ENCODE data around the genes FGFBP2, LCORL and ADGRA3.

DNA sequence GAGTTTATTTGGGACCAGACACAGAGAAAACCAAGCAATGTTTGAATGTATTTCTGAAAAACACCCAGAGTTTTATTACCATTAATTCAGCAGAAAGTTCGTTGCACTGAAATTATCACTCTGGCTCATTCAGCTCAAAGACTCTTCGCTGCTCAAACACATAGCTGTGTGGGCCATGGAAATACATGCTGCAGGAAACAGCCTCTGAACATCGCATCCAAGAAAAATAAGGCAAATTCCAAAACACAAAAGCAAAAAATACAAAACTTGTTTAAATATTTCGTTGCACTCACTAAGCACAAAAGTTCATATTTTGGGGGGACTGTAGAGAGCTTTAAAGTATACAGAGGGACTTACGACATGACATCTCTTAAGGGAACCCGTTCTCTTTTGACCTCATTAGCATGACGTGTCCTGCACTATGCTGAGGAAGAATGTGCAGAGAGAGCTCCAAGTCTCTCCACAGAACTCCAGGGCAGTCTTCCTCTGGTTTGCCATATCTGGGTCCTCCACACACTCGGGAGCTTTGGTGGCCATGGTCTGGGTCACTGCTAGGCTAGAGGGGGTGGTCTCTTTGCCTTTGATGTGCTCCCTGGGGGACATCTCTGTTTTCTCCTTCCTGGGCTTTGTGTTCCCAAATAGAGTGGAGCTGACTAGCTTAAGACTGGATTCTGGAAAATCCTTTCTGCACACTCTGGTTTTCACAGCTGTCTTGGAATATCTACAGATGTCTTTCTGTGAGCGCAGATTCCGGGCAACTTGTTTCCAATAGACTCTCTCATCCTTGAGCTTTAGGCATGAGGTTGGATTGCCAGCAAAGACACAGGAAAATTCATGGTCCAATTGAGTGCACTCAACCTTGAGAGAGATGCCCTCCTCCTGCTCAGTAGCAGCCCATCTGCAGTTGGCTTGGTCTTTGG, 2.8 kb downstream of the FGFBP1 start:
- PRO-cap, result no peak

GRCh38 chr4:15962634-15963588, at the start of gene FGFBP2:
TSS of gene FGFBP2 (minus strand) at chr4:15963175.
- PRO-cap, result no peak

DNA sequence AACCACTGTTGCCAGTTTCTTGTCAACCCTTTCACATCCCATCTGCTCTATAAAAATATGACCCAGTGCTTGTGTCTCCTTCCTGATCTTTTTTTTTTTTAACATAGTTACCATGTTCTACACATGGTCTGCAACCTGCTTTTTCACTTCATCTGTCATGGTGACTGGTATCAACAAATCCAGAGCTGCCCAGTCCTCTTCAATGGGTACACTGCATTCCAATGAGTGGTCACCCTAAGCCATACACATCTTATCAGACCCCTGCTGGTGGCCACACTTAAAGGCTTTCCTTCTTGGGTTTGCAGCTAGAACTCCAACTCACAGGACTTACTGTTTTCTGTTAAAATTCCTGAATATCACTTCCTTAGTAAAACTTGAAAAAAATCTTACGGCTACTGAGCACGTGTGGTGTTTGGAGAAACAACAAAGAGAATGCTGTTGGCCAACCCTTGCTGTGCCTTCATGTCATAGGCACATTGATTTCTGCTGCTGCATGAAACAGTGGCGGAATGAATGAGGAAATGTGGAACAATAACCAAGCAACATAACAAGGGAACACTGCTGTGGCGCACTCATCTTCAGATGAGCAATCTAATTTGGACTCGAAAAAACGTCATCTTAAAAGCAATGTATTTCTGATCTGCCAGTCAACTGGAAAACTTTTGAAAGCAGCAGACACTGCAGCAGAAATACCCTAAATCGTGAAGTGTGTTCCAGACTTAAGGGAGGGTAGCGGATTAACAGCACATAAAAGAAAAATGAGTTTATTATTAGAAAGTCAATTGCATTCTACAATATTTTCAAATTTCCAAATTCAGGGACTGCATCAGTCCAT, 51.5 kb downstream of the PROM1 start:
- PRO-cap, result no peak

DNA sequence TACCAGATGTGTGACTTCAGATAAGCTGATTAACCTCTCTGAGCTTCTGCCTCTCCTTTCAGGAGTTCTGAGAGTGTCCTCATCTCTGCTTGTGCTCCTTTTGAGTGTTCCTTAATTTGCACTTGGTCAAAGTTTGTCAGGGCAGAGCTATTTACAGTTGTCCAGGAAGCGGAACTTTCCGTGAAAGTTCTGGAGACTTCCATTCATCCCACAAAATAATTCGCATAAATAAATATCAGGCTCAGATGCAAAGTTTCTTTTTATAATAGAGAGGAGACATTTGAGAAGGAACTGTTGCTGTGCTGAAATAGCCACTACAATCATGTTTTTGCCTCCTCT, 30.1 kb upstream of the PROM1 start:
- PRO-cap, result no peak

DNA sequence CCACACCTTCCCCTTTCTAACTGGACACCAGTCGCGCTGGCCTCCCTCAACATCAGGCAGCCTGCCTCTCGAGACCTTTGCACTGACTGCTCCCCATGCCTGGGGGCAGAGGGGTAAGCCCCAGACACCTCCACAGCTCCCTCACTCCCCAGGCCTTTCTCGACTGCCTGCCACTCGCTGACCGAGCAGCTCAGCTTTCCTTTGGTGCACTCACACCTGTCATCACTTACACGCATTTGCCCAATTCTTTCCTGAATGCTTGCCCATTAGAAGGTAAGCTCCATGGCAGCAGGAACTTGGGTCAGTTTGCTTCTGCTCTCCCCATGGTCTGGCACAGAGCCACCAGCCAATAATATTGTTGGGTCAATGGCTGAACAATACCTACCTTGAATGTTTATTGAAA, 32.2 kb upstream of the PROM1 start:
- PRO-cap, result no peak

DNA sequence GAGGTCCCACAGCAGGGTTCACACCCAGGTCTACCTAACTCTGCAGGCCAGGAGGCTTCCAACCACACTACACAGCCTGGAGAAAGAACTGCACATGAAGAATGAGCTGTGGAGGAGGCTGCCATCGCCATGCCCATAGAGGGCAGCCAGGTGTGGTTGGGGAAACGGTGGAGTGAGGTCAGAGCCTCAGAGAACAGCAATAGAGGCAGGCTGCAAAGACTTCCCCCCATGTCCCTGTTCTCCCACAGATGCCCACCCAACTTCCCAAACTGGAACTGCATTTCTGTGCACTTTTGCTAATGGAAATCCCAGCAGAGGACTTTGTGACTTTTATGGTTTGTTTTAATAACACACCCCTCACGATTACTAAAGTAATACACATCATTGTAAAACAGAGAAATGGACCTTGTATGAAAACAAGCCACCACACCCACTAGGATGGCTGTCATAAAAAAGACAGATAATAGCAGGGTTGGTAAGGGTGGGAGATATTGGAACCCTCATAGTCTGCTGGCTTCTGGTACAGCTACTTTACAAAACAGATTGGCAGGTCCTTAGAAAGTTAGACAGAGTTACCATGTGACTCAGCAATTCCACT, 59.0 kb upstream of the PROM1 start:
- PRO-cap, result unidirectional peak, minus-strand start at position 271 of the sequence

- PRO-cap, result no peak
Observed at GRCh38 chr4:16235839-16236854, 9.9 kb upstream of the TAPT1 start.

DNA sequence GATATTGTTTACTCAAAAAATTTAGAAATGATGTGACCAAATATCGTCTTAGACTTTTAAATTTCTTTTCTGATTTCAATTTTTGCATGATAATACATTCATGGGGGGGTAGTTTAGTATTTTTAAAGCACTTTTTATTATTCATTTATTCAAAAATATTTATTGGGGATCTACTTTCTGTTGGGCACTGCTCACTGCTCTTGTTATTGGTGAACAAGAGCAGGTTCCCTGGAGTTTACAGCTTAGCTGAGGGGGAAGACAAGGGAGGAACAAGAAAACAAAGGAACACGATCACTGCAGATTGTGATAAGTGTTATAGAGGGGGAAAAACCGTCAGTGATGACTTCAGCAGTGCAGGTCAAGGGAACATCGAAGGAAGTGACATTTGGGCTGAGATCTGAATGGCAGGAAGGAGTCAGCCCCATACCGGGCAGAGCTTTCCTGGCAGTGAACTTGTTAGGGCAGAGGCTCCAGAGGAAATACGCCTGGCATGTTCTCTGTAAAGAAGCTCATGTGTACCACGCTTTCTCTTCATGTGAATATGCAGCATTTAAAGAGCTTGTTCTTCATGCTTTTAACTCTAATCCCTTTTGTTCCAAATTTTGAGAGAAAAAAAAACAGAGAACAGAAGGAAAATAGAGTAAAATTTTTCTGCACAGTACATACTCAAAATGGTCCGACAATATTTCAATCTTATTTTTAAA, 78.1 kb downstream of the LDB2 start:
- PRO-cap, result no peak

DNA sequence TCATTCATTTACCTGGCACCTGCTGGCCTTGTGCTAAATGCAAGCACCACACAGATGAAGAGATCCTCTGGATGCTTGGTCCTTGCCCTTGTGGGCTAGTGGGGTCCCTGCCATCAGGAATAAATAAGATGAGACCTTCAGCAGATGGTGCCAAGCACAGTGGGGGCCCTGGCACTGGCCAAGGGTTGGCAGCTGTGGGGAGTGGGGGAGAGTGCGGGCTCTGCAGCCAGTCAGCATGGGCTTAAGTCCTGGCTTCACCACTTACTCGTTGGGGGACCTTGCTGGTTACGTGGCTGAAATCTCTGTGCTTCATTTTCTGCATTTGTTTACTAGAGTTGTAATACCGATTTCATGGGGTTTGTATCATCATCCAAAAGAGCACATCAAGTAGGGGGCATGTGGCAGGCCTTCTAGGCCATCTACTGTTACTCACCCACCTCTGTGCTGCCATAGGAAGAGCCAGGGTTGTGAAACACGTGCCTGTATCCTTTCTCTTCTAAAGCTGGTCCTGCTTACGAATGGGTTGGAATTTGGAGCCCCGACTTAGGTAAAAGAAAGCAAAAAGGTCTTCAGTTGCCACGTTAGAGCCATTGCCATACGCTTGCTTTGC, 7.1 kb downstream of the LAP3 start:
- PRO-cap, result no peak

DNA sequence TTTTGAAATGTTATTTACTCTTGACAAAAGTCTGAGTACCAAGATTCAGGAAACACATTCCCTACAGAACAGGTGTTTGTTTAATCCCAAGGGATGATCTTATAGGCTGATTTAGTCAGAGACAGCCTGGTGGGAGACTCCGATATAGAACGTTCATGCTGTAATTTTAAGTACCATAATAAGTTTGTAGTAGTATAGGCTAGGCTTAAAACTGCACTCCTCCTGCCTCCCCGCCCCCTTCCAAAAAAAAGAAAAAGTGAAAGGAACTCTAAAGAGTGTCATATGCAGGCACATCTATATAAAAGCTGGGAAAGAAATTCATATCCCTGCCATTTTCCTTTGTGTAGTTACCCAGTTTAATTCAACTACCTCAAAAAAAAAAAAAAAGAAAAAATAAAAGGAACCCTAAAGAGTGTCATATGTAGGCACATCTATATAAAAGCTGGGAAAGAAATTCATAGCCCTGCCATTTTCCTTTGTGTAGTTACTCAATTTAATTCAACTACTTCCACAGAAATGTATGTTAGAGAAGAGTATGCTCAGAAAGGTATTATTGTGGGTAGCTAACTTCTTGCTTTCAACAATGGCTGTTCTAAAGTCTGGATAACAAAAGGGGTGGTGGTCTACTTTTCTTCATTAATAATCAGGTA, 8.2 kb downstream of the DCAF16 start:
- PRO-cap, result no peak

- PRO-cap, result no peak
Observed at GRCh38 chr4:17870177-17870690, 59.5 kb downstream of the NCAPG start.

GRCh38 chr4:18021627-18022227, at the start of gene LCORL:
TSS of gene LCORL (minus strand) at chr4:18021755.
- PRO-cap, result bidirectional peak, plus-strand start at chr4:18021923, minus-strand start at chr4:18021753; bidirectional peak, plus-strand start at chr4:18022439, minus-strand start at chr4:18021993

DNA sequence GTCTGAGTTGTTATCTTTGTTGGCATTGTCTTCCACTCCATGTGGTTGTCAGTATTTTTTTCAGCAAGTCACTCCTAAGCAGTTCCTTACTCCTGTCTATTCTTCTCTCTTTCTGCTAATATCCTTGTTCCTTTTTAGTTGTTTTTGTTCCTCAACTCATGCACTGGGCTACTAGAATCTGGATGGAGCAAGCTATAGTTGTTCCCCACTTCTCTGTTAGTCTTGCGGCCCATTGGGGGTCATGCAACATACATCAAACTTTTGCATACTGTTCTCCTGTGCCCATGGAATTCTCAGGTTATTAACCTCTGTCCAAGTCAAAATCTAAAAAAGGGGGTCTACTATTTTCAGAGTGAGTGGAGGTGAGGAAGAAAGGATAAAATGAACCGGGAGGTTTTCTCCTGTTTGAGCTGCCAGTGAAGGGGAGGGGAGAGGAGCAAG, 300.1 kb upstream of the LCORL start:
- PRO-cap, result no peak

- PRO-cap, result no peak
Observed at GRCh38 chr4:18829096-18829469, 807.5 kb upstream of the LCORL start.

GRCh38 chr4:19729830-19730536, 521.7 kb upstream of the SLIT2 start:
- PRO-cap, result no peak

DNA sequence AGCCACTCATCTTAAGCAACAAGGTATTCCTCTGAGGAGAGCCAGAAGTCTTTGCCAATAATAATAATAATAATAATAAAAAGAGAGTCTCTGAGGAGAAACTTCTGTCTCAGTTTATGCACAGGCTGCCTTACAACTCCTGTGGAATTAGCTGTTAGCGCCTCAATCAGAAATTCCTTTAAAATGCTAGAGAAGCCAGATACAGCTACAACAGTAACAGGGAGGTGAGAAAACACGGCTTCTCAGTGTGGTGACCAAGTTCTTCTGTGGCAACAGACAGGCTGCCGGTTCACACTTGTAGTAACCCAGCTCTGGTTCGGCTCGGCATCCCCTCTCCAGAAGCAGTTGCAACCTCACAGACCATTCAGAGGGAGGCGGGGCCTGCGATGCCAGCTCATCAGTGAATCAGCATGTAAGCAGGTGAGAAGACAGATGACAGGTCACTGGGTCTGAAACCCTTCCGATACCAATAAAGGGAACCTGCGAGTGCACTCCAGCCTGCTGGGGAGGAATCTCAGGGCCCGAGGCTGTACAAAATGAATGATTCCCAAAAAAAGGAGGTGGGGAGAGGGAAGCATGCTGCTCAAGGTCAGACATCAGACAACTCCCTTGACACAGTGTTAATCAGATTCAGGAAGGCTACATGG, 251.0 kb downstream of the KCNIP4 start:
- PRO-cap, result no peak

DNA sequence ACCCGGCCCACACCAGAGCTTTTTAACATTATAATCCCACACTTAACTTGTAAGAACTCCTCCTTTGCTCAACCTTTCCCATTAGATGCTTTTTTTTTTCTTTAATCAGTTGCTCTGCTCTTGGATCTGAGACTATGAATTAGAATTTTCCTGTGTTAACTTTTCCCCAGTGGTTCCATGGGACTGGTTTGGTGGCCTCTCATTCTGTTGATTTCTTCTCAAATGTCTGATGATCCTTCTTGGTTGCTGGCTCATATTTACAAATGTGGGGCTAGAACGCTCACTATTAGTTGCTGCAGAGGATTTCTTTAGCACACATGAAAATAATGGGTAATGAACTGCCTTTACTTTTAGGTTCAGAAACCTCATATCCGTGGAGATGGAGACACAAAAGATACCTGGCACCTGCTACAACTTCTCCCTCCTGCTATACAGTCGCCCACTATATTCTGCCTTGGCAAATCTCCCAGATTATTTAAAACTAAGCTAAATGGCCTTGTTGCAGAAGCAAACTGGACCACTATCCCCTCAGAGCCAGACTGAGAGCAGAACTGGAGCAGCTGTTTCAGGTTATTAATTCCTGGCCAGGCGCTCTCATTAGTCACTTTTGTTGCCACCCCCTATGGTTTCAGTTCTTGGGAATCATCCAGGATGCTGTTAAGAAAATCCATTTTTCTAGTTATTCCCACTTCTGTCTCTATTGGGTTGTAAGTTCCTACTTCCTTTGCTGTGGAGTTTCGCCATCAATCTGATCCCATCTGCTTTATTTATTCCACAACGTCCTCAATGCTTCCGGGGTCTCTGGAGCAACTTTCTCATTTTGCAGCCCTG, 30.3 kb downstream of the ADGRA3 start:
- PRO-cap, result no peak

DNA sequence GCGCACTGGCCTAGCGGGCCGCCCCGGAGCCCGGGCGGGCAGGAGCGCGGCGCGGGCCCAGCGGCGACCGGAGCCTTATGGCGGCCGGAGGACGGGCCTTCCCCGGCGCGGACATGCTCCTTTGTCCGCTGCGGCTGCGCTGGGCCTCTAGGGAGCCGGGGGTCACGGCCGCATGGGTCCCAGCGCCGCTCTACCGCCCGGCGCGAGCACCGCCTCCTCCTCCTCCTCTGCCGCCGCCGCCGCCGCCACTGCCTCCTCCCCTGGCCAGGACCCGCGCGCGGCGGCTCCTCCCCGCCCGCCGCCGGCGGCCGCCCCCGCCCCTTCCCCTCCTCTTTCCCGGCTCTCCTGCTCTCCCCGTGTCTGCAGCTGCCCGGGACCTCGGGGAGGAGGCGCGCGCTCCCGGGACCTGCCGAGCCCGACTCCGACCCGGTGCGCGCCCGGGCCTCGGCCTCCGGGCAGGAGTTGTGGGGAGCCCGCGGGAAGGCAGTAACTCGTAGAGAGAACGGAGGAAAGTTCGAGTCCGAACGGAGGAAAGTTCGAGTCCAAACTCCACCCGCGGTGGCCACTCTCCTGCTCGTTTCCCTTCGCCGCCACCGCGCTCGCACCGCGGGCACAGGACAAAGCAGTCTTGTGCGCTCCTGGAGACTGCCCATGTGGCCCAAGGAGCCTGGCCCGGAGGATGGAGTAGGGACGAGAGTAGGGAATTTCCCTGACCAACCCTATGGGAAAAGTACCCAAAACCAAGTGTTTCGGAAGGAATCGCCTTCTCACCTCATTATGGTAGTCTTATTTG, at the start of gene ADGRA3:
Gene ADGRA3 (minus strand): TSS at position 250 of the 793 bp plus-strand sequence.
- PRO-cap, result bidirectional peak, plus-strand start at position 365 of the sequence, minus-strand start at position 229 of the sequence; unidirectional peak, minus-strand start at position 653 of the sequence

DNA sequence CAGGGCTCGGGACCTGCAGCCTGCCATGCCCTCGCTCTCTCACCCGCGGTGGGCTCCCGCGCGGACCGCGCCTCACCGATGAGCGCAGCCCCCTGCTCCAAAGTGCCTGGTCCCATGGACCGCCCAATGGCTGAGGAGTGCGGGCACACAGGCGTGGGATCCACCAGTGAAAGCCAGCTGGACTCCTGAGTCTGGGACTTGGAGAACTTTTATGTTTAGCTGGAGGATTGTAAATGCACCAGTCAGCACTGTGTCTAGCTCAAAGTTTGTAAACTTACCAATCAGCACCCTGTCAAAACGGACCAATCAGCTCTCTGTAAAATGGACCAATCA, 119.1 kb upstream of the ADGRA3 start:
- PRO-cap, result no peak

DNA sequence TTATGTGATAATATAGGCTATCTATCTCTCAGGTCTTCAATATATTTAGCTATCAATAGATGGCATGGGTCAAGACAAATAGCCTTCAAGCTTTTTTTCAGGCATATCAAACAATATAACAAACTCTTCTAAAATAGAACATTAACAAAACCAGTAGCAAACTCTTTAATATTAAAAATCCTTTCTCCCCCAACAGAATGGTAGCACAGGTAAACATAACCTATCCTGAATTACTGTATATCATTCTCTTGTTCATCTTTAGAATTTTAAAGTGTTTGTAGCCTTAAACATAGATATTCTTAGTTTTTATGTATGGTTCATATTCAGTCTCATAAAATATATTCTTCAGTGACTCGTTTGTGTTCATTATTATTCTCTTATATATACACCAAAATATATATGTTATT, 475.7 kb downstream of the PPARGC1A start:
- PRO-cap, result no peak